Measurements from ENCODE around the gene C1QBP.

DNA sequence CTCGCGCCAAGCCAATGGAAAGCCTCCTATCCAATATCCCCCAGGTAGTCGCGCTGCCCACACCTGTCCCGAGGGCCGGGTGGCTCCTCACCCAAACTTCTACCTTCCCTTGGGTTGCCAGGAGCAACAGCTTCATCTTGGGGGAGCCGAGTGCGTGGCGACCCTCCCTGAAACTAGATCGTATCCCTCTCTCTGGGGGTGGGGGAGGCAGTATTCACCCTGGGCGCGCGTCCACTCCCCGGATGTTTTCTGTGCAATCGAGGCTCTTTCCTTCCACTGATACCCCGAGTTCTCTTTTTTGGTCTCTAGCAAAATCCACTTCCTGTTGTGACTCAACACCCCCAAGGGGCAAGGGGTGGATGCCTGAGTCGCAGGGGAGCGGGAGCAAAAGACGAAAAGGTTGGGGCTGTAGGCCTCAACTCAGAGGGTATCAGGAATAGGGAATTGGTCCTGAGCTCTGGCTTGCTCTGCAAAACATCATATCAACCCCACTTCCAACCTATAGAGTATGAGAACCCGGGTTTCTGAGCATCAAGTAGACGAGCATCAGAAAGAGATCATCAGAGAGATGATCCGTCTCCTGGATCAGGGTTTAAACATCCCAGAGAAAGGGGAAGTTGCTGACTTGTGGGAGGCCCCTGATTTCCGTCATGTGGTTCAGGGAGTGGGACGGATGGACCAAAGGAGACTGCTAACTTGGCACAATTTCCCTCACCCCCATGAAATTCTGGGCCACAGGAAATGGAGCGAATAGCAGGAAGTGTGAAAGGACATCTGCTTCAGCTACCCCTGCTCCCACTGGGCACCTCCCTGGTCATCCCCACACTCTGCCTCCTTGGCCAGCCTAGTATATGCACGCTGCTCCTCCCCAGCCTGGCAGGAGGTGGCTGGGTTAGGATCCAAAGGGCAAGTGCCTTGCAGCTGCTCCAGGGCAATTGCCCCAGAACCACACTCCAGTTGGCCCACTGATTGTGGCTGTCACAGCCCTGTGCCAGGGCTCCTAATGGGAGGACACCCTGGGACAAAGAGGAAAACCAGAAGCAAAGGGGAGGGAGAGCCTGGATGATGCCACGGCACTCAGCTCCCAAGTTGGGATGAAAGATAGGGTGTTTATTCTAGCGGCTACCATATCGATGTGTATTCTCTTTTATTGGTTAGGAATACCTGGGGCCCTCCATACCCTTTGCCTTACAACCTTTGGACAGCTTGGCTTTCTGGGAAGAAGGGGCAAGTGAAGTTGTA, 1.1 kb downstream of the ARRB2 start:
- PRO-cap = bidirectional peak, plus-strand start at position 366 of the sequence, minus-strand start at position 251 of the sequence; bidirectional peak, plus-strand start at position 749 of the sequence, minus-strand start at position 570 of the sequence
- RAMPAGE, long total RNA, 2 experiments = no peak in any of the 2 experiments

DNA sequence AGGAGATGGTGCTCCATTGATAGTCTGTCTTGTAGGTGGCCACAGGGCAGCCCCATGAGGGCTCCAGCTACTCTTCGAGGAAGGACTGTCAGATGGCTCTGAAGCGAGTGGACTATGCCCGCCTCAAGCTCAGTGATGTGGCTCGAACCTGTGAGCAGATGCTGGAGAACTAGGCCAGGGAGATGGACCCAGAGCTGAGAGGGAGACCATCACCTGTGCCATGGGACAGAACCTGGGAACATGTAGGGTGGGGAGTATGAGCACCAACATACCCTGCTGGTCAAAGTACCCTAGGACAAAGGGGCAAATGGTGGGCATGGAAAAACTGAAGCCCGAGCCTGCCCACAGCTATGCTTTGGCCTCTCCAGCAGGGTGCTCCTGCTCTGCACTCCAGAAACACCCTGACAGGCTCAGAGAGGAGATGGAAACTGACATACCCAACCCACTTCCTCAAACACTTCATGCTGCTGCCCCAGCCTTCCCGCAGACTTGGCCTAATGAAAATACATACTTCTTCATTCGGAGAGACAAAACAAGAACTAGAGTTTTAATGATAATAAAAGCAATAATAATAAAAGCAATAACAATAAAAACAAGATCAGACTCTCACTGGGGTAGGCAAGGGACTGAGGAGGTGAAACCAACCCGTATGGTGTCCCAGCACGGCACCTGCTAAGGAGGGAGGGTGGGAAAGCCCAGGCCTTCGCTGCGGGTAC, 1.9 kb downstream of the MED11 start:
- PRO-cap = no peak
- RAMPAGE, long total RNA, 2 experiments = no peak in any of the 2 experiments

DNA sequence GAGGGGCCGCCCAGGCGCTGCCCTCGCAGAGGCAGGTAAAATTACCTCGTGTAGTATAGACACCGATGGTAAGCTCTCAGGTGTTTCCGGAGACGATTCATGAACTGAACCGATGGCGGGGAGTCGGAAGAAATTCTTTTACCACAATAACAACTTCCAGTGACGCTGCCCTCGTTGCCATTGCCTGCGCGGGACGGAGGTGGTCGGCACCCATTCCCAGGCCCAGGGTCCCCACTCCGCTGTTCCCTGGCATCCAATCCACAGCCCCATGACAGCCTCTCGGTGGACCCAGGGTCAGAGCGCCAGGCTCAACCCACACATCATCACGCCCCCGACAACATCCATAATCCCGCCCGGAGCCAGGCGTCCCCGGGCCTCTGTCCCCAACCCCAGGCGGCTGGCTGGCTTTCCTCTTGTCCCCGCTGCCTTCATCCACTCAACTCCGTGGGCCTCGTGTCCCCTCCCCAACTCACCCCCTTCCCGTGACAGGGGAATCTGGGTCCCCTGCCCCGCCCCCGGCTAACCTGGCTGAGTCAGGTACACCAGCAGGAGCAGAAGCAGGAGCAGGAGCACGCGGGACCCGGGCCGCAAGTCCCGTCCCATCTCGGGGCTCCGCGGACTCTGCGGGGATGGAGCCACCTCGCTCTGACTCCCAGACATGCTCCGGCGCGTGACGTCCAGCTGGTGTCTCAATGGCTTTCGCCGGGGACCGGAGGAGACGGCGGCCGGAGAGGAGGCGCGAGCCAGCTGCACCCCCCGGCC, 715 bp upstream of the ZMYND15 start:
- PRO-cap = no peak
- RAMPAGE, long total RNA, 2 experiments = no peak in any of the 2 experiments

- PRO-cap = no peak
- RAMPAGE, long total RNA, 2 experiments = no peak in any of the 2 experiments
Measured at GRCh38 chr17:4739993-4740215, 176 bp upstream of the CXCL16 start.

DNA sequence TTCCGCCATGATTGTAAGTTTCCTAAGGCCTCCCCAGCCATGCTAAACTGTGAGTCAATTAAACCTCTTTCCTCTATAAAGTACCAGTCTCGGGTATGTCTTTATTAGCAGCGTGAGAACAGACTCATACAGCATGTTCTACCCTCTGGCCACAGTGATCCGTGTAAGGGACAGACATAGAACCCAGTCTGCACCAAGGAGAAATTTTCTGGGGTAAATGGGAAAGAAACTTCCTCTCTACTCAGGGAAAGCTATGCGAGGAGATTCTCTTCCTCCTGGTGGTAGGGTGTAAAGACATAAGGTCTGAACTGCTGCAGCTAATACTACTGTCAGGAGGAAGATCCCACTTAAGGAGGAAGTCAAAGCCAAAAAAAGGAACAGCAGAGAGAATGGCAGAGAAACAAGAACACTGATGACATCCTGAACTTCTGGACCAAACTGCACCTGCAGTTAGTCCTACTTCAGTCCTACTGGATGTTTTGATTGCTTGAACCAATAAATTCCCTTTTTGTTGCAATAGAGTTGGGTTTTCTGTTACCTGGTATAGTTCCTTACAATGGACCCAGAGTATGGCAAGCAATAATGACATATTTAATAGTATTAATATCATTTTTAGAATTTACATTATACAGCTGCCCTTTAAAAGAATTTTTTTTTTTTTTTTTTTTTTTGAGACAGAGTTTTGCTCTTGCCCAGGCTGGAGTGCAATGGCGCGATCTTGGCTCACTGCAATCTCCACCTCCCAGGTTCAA, 7.0 kb upstream of the TM4SF5 start:
- PRO-cap = no peak
- RAMPAGE, long total RNA, 2 experiments = no peak in any of the 2 experiments

DNA sequence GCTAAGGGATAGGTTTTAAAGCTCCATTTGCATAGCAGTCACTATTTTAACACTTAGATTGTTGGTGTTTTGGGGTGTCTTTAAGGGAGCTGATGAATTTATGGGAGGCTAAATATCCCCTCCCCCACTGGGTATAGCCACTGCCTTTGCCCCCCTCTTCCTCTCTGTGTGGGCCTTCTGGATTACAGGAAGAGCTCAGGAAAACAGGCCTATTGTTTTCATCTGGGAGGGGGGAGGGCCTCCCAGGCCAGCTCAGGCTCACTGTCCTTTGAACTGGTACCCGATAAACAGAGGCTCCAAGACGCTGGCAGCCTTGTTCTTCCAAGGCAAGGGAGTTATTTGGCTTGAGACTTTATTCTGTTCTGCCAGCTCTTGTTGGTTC, 24.9 kb downstream of the MINK1 start:
- PRO-cap = unidirectional peak, plus-strand start at position 283 of the sequence
- RAMPAGE, long total RNA, 2 experiments = no peak in any of the 2 experiments

DNA sequence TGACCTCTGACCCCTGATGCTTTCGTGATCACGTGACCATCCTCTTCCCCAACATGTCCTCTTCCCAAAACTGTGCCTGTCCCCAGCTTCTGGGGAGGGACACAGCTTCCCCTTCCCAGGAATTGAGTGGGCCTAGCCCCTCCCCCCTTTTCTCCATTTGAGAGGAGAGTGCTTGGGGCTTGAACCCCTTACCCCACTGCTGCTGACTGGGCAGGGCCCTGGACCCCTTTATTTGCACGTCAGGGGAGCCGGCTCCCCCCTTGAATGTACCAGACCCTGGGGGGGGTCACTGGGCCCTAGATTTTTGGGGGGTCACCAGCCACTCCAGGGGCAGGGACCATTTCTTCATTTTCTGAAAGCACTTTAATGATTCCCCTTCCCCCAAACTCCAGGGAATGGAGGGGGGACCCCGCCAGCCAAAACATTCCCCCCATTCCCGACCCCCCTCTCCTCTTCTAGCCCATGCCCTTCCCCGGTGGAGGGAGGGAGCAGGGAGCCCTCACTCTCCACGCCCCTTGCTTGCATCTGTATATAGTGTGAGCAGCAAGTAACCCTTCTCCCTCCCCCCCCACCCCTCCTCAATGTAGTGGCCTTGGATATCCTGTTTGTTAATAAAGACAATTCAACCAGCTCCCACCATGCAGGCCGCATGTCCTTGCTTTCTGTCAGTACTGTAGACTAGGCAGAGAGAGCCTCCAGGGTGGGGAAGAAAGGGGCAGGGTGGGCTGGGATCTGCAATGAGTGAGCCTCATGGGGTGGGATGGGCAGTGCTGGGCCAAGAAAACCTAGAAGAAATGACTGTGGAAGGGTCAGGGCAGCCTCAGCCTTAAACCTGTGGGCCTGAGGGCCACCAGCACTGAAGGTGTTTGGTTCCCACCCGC, 1.7 kb upstream of the C17orf107 start:
- PRO-cap = no peak
- RAMPAGE, long total RNA, 2 experiments = no peak in any of the 2 experiments

- PRO-cap = unidirectional peak, plus-strand start at chr17:4938936
- RAMPAGE, long total RNA, 2 experiments = no peak in any of the 2 experiments
Measured at GRCh38 chr17:4938538-4939051, 1.3 kb downstream of the SLC25A11 start.

DNA sequence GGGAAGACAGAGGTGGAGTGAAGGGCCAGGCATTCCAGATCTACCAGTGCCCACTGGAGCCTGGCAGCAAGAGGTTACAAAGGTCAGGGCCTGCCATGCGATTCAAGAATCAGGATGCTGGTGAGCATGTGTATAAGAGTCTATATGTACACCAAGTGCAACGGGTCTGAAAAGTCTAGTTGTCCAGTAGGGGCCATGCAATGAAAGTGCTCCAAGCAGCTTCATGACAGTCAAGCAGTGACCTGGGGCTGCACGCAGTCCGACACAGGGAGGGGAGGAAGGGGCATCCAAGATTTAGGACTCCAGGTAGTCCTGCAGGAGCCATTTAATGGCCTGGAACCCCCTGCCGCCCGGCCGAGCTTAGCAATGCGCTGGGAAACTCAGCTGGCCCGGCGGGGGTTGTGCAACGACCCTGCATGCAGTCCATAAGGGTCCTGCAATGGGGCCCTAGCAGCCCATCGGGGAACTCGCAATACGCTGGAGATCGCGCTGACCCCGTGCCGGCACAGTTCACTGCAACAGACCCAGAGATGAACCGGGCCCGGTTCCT, 554 bp downstream of the SLC25A11 start:
- PRO-cap = no peak
- RAMPAGE, long total RNA, 2 experiments = no peak in any of the 2 experiments

DNA sequence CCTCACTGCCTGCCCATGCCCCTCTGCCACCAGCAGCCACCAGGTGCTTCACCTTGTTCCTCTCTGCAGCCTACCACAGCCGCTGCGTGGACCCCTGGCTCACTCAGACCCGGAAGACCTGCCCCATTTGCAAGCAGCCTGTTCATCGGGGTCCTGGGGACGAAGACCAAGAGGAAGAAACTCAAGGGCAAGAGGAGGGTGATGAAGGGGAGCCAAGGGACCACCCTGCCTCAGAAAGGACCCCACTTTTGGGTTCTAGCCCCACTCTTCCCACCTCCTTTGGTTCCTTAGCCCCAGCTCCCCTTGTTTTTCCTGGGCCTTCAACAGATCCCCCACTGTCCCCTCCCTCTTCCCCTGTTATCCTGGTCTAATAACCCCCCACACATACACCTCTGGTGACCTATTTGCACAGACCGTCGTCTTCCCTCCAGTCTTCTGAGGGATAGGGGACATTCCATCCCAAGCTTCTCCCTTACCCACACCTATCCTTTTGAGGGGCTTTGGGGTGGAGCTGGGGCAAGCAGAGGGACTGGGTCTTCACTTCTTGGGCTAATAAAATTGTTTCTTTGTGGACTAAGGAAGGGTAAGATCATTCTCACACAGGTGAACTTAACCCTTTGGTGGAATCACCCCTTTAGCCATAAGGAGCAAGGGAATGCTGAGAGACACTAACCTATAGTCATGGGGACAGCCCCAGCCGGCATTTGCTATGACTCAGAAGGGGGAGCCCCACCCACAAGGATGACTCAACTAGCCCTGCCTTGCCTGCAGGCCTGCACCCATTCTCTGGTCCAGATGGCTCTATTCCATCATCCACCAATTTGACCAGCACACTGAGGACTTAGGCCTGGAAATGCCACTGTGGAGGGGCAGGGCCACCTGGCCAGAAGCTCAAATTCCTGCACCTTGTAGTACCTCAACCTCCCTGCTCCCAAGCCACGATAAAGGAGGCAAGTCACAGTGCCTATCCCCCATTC, 3.4 kb downstream of the PFN1 start:
- PRO-cap = no peak
- RAMPAGE, long total RNA, 2 experiments = no peak in any of the 2 experiments

DNA sequence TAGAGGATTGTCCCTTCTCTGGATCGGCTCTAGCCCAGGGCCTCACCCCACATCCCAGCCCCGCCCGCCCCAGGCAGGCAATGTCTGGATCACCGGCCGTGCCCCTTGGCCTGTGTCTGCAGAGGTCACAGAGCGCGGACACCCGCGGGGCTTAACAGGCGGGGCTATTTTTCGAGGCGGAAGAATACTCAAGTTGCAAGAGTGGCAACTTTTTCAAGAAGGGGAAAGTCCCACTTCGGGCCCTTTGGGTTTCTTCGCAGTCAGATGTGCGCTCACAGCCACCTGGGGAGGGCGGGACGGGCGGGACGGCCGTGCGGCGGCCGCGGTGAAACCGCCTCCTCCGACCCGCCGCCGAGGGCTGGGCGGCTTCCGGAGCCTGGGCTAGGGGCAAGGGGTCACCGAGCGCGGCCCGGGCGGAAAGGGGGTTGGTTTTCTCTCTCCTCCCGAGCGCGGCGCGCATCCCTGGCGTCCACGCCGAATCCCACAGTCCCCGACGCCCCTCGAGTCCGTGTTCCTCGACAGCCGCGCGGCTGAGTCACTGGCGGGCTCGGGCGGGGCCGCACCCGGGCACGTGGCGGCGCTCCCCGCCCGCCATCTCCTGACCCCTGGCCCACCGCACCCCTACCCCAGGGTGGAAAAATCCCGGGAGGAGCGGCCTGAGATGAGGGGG, 1.1 kb upstream of the PFN1 start:
- PRO-cap = bidirectional peak, plus-strand start at position 247 of the sequence, minus-strand start at position 127 of the sequence; bidirectional peak, plus-strand start outside the sequence, minus-strand start at position 540 of the sequence
- RAMPAGE, long total RNA, 2 experiments = no peak in any of the 2 experiments

DNA sequence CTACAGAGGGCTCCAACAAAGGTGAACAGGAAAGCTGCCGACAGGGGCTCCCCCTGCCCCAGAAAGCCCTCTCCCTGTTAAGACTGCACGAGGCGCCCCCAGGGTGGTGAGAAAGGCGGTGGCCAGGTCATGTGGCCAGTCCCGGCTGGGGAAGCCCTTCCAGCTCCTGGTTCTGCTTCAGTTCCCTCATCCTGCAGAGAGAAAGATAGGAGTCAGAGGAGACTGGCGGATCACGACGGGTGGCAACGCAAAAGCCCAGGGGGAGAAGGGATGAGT, 950 bp upstream of the SPAG7 start:
- PRO-cap = no peak
- RAMPAGE, long total RNA, 2 experiments = no peak in any of the 2 experiments

DNA sequence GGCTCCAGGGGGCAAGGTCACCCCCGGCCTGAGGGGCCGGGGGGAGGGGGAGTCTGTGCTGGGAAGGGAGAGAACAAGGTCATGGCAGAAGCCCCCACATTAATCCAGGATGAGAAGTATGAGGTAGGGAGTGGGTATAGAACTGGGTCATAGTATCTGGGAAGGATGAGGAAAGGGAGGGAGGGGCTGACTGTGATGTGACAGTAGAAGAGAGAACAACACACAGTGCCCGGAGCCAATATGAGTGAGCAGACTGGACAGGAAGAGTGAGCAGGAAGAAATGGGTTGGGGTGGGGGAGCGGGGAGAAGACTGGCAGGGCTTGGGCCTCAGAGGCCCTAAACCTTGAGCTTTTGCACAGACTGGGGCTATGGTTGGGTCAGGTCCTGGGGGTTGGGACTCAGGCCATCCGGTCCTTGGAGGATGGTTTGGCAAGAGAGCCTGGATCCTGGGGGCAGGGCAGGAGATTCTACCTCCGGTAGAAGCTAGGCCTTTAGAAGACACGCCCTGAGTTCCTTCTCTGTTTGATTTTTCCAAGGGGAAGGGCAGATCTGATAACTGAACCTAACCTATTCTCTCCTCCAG, 1.2 kb downstream of the CAMTA2 start:
- PRO-cap = unidirectional peak, plus-strand start at position 238 of the sequence
- RAMPAGE, long total RNA, 2 experiments = no peak in any of the 2 experiments

DNA sequence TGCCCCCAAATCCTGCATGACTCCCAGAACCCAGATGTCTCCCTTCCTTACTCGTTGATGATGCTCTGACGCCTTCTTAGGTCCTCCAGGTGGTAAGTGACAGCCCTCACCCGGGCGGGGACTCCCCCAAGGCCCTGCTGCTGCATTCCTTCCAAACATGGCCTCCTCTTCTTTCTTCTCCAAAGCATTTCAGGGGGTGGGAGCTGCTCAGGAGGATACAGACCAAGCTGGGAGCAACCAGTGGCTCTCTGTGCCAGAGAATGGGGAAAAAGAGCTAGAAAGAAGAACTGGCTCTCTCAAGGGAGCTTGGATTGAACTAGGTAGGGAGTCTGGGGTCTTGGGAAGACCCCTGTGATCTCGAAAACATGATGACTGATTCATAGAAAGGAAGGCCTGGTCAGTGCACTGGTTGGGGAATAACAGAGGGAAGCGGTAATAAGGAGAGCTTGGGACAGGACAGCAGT, 1.9 kb upstream of the CAMTA2 start:
- PRO-cap = no peak
- RAMPAGE, long total RNA, 2 experiments = no peak in any of the 2 experiments

GRCh38 chr17:4999482-4999968, 1.8 kb downstream of the KIF1C start:
- PRO-cap = bidirectional peak, plus-strand start at chr17:4999709, minus-strand start at chr17:4999643
- RAMPAGE, long total RNA, 2 experiments = no peak in any of the 2 experiments

DNA sequence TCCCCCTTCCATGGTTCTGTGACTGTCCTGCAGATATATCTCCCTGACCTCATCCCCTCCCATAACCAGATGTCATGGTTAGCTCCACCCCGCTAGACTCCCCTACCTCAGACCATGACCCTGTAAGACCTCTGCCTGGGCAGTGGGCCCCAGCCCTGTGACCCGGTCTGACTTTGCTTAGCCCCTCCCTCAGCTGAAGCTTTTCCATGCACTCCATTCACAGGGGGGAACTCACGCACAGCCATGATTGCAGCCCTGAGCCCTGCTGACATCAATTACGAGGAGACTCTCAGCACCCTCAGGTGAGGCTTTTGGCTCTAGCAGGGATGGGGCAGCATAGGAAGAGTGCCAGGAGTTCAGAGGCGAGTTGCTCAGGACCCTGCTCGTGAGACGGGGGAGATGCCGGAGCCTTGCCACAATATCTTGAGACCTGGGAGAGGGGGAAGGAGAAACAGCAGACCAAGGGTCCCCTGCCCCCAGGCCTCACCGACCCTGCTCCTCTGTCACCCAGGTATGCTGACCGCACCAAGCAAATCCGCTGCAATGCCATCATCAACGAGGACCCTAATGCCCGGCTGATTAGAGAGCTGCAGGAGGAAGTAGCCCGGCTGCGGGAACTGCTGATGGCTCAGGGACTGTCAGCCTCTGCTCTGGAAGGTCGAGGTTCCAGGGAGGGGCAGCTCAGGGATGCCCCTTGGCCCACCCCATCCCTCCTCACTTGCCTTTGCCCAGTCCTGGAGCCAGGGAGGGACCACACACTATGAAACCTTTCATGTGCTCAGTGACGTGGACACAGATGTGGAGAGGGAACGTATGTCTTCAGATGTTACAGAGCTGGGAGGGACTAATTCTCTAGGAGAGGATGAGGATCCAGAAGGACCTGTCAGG, 6.8 kb downstream of the KIF1C start:
- PRO-cap = no peak
- RAMPAGE, long total RNA, 2 experiments = start-site peak on the plus strand in 2 of 2 experiments, centred at positions 243 to 589 of the sequence, 54 to 115 reads per replicate

DNA sequence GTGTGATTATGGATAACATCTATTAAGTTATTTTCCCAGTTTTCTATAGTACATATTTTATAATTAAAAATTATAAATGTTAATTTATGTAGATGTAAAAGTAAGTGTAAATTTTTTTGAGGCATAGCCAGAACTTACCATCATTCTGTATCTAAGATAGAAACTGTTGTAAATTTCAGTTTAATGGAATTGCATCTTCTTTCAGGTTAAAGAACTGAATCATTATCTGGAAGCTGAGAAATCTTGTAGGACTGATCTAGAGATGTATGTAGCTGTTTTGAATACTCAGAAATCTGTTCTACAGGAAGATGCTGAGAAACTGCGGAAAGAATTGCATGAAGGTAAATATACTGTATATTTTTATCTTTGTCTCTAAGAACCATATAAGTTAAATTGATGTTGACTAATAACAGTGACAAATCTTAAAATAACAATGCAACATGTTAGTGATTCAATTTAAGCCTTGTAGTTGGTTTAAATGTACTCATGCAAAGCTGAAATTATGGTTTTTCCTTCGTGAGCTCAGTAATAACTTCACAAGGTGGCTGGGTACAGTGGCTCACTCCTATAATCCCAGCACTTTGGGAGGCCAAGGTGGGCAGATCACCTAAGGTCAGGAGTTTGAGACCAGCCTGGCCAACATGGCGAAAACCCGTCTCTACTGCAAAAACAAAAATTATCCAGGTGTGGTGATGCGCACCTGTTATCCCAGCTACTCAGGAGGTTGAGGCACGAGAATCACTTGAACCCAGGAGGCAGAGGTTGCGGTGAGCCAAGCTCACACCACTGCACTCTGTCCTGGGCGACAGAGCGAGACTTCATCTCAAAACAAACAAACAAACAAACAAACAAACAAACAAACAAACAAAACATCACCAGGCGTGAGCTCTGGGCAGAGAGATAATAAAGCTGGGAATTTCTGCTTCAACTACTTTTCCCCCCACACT, 64.8 kb downstream of the RABEP1 start:
- PRO-cap = no peak
- RAMPAGE, long total RNA, 2 experiments = no peak in any of the 2 experiments

DNA sequence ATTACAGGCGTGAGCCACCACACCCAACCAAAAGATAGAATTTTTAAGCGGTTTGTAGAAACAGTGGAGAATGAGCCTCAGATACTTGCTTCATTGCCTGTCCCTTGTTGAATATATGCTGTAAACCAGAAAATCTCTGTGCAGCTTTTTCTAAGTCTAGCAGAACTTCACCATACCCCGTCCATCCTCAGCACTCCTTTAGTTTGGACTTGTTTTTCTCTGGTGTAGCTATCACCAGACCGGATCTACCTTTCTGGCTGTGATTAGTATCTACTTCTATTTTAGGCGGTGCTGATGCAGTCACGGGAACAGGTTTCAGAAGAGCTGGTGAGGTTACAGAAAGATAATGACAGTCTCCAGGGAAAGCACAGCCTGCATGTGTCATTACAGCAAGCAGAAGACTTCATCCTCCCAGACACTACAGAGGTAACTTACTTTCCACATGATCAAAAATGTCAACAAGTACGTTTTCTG, 46.4 kb downstream of the NUP88 start:
- PRO-cap = no peak
- RAMPAGE, long total RNA, 2 experiments = no peak in any of the 2 experiments

GRCh38 chr17:5412398-5413185, 6.9 kb downstream of the NUP88 start:
- PRO-cap = no peak
- RAMPAGE, long total RNA, 2 experiments = no peak in any of the 2 experiments

DNA sequence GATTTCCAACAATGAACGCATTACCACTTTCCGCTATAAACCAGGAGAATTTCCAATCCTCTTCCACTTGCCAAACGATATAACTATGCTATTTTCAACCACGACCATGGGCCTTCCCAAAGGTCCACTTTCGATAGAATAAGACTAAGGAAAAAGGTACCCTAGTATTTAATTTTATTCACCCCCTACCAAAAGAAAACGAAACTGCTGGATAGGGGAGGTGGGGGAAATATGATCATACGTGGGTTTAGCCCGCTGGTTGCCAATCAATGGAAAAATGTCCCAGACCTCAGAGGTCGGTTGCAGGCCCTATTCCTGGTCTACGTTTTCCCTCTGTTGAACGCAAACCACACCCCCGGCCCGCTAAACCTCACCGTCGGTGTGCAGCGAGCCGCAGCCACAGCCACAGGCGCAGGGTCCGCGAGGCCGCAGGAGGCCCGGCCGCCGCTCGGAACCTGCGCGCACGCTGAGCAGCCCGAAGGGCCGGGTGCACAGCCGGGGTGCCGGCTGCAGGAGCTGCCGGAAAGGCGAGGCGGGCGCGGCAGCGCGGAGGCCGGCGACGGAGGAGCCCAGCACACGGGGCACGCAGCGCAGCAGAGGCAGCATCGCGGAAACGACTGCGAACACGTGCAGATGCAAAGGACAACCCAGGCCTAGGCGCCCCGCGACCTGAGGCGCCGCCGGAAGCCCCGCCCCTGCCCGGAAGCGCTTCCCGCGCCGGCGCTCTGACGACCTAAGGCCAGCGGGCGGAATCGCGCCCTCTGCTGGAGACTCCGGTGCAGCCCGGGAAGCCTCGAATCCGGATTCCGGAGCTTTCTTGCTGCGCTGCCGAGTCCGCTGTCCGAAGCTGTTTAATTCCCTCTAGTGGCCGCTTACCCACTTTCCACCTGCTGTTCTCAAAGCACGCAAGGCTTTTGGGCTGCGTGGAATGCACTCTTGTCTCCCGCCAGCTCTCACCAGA, at the start of gene C1QBP:
TSS of gene C1QBP (minus strand) at position 688 of the 961 bp plus-strand sequence.
- PRO-cap = bidirectional peak, plus-strand start at position 772 of the sequence, minus-strand start at position 697 of the sequence
- RAMPAGE, long total RNA, 2 experiments = start-site peak on the minus strand in 1 of 2 experiments, centred at position 697 of the sequence, 58 reads per replicate

All from right atrium auricular region (tissue), 2 donors.